Mammary microvascular endothelial cell (primary cell): ENCODE results near the gene ECPAS.

DNA sequence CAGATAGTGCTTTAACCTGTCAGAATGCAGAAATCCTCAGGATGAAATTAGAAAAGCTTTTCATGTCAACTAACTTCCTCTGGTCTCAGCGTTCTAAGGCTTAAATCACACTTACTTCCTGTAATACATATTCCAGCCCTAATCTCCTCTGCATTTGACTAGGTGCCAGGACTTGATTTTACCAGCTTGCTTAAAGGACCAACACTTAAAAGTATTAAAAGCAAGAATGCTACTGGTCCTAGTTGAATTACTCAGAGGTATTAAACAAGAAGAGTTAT lies 108.6 kb downstream of the MUSK start:
- RAMPAGE, long total RNA: no peak

- RAMPAGE, long total RNA: no peak
Measured at GRCh38 chr9:111039523-111039819, 1.2 kb upstream of the LPAR1 start.

GRCh38 chr9:111287855-111288130 lies 42.2 kb downstream of the OR2K2 start:
- RAMPAGE, long total RNA: no peak

GRCh38 chr9:111393733-111394464 lies 63.9 kb upstream of the OR2K2 start:
- RAMPAGE, long total RNA: no peak

DNA sequence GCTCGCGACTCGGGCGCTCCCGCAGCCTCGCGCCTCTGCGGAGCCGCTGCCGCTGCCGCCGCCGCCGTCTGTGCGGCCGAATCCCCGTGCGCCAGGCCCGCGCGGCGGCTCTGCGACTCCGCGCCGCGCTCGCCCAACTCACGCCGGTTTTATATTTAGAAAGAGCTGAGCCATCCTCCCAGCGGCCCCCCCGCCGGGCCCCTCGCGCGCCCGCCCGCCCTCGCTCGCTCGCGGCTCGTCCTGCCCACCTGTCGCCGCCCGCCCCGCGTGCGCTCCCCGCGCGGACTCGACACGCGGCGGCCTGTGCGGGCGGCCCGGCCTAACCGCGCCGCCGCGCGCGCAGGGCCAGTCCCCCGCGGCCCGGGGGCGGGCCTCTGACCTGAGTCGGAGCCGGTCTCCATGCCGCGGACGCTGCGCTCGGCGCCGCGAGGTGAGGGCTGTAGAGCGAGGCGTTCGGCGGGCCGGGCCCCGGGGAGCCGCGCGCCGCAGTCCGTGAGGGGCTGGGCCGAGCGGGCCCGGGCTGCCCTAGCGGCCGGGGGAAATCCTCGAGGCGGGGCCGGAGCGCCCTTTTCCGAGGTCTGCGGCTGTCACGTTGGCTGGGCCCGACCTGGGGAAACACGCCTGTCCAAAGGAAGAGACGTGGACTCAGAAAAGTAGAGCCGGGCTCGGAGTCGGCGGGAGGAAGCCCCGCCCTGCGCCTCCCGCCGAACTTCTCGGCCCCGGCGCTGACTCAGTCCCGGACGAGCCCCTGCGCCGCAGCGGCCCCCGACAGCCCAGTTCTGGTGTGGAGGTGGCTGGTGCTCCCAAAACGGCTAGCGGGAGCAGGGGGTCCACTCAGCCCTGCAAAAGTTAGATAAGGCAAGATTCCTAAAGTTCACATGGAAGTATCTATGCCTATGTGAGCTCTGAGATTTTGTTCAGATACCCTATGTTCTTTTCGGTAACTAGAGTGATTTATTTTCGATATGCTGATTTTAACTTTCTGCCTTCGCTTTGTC lies at the start of gene ECPAS:
ECPAS (minus strand) TSS at position 647 of the 998 bp plus-strand sequence.
- RAMPAGE, long total RNA: start-site peak on the minus strand centred at position 472 of the sequence, 52 bp wide, 100 and 31 reads in 2 replicates

- RAMPAGE, long total RNA: no peak
Measured at GRCh38 chr9:111516001-111516624, 8.9 kb upstream of the ZNF483 start.

- RAMPAGE, long total RNA: no peak
Measured at GRCh38 chr9:111857437-111857987, 39.1 kb upstream of the UGCG start.

- RAMPAGE, long total RNA: no peak
Measured at GRCh38 chr9:111868460-111868848, 28.2 kb upstream of the UGCG start.

- RAMPAGE, long total RNA: no peak
Measured at GRCh38 chr9:111897342-111898231, 973 bp downstream of the UGCG start.

- RAMPAGE, long total RNA: no peak
Measured at GRCh38 chr9:111900419-111900759, 3.8 kb downstream of the UGCG start.

- RAMPAGE, long total RNA: no peak
Measured at GRCh38 chr9:111932682-111933360, 36.2 kb downstream of the UGCG start.

GRCh38 chr9:111935523-111936687 lies 39.3 kb downstream of the UGCG start:
- RAMPAGE, long total RNA: no peak

GRCh38 chr9:111959377-111960268 lies 63.0 kb downstream of the UGCG start:
- RAMPAGE, long total RNA: no peak

- RAMPAGE, long total RNA: no peak
Measured at GRCh38 chr9:112022118-112022483, 125.5 kb downstream of the UGCG start.

- RAMPAGE, long total RNA: no peak
Measured at GRCh38 chr9:112049158-112049861, 125.8 kb downstream of the SUSD1 start.

DNA sequence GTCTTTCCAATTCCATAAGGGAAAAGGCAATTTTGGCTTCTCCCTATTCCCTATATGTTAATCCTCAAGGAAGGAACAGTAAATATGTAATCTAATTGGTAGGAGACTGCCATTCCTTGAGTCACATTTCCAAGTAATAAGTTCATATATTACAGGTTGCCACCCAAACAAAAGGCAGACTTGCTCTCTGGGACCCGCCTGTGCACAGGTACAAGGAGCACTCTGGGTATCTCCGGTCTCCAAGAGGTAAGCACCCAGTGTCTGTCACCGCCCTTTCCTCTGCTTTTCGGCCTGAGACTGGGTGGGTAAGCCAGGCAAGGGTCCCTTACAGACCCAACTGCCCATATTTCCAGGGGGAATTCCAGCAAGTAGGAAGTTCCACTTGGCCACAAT lies 82.0 kb downstream of the SUSD1 start:
- RAMPAGE, long total RNA: no peak

DNA sequence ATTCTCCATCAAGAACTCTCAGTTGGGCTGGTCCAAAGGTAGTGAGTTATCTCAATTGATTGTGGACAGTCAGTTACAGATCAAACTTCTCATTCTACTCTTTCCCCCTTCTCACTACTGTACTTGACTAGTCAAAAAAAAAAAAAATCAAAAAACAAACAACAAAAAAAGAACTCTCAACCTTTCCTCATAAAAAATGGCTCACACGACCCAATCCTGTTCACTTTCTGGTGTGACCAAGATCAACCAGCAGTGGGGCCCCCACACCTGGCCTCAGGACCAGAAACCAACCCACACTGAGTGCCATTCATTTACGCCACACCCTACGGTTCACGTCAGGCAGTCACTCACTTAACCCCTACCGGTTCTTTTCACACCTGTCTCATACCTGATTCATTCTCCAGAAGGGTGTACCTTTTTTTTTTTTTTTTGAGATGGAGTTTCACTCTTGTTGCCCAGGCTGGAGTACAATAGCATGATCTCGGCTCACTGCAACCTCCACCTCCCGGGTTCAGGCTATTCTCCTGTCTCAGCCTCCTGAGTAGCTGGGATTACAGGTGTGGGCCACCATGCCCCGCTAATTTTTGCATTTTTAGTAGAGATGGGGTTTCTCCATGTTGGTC lies 5.7 kb downstream of the SUSD1 start:
- RAMPAGE, long total RNA: no peak

DNA sequence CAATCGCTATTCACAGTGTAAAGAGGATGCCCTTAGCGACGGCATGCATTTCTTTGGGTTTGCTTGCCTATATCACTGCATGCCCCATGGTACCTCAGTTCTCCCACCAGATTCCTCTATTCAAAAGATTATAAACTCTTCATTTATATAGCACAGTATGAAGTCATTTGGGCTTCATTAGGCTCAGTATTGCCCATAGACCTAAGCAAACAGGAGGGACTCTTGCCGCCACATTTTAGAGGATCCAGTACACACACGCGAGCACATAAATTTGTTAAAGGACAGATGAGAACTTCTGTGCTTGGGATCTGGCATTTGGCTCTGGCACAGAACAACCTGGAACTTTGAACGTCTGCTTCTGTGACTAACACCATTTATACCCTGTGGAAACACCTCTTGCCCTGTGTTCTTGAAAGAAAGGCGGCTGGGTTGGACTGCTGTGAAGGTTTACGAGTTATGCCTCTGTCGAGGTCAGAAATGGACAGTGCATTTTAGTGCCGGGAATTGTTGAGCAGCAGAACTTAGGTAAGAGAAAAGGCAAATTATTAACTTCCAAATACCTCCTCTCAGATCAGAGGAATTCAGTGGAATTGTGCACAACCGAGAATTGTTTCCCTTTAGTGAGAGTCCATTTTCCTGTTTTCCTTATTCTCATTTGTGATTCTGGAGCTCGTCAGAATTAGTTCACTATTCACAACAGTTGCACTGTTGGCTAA lies 14.0 kb upstream of the INIP start:
- RAMPAGE, long total RNA: no peak

DNA sequence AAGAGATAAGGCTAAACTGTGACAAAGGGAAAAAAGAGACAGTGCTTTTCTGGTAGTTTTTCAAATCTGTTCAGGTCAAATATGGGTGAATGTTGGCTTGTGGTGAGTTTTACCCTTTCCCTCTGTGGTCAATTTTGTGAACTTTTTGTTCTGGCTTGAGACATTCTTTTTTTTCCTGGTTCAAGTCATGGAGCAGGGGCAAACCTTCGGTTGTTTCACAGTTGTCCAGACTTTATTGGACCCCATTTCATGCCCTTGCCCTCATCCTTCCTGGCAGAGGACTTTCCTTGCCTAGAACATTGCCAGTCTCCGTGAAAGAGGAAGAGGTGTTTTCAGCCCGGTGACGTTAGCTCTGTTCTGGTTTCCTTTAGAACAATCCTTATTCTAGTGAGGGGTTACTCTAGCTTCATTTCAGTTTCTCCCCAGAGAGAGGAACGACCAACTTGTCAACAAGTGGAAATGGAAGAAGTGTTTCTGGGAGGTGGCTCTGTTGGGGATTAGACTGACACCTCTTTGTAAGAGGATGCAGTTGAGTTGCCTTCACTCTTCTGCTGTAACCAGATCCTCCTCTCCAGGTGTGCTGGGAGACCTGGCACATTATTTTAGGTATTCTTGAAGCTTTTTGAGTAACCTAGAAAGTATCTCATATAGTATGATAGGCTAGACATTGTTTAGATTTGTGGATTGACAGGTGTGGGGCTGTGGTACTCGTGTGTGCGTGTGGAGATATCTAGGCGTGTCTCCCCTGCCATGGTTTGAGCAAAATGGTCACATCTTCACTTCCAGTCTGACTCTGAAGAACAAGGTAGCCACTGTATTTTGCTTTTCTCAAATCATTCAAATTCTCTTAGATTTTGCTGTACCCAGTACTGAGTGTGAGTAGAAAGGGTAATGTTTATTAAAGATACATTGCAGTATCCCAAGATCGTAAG lies 21.5 kb downstream of the SNX30 start:
- RAMPAGE, long total RNA: no peak

DNA sequence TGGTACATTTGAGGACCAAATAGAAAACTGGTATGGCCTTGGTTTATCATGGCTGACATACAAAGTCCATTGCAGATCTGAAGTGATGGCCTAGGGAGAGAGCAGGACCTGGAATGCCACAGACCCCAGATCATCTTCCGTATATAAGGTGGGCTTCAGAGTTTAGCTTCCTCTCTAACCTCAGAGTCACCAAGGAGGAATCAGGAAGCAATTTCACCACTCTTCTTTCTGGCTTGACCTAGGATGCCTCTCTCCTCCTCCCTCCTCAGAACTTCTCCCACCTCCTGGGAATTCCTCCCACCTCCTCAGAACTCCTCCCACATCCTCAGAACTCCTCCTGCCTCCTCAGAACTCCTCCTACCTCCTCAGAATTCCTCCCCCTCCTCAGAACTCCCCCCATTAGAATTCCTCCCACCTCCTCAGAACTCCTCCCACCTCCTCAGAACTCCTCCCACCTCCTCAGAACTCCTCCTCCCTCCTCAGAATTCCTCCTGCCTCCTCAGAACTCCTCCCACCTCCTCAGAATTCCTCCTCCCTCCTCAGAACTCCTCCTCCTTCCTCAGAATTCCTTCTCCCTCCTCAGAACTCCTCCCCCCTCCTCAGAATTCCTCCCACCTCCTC lies 24.1 kb downstream of the SLC46A2 start:
- RAMPAGE, long total RNA: no peak